Bronchus fibroblast of lung (primary cell): Measurements from ENCODE around the gene ING1.

- RAMPAGE, long total RNA, result no peak
These were observed 4.0 kb downstream of the COL4A2 start for GRCh38 chr13:110310936-110311555.

GRCh38 chr13:110331055-110331818 lies 24.2 kb downstream of the COL4A2 start:
- RAMPAGE, long total RNA, result no peak

GRCh38 chr13:110341045-110342219 lies 34.3 kb downstream of the COL4A2 start:
- RAMPAGE, long total RNA, result no peak

DNA sequence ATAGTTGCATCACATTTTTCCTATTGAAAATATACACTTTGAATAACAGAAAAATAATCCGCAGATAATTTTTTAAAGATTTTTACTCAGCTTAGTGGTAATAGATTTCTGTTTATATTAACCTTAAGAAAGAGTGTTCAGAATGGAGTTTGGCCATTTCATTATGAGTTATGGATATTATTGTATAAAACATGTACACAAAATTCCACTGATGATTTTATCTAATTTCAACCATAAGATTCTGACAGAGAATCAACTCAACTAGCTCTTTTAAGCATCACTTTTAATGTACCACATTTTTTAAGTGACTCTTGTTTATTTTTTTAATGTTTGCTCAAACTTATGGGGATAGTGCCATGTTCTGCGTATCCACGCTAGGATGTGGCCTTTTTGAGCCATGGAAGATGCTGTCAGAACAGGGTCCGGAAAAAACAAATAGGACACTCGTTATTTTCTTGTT lies 75.8 kb downstream of the COL4A2 start:
- RAMPAGE, long total RNA, result no peak

- RAMPAGE, long total RNA, result no peak
These were observed 114.0 kb downstream of the RAB20 start for GRCh38 chr13:110447402-110447951.

DNA sequence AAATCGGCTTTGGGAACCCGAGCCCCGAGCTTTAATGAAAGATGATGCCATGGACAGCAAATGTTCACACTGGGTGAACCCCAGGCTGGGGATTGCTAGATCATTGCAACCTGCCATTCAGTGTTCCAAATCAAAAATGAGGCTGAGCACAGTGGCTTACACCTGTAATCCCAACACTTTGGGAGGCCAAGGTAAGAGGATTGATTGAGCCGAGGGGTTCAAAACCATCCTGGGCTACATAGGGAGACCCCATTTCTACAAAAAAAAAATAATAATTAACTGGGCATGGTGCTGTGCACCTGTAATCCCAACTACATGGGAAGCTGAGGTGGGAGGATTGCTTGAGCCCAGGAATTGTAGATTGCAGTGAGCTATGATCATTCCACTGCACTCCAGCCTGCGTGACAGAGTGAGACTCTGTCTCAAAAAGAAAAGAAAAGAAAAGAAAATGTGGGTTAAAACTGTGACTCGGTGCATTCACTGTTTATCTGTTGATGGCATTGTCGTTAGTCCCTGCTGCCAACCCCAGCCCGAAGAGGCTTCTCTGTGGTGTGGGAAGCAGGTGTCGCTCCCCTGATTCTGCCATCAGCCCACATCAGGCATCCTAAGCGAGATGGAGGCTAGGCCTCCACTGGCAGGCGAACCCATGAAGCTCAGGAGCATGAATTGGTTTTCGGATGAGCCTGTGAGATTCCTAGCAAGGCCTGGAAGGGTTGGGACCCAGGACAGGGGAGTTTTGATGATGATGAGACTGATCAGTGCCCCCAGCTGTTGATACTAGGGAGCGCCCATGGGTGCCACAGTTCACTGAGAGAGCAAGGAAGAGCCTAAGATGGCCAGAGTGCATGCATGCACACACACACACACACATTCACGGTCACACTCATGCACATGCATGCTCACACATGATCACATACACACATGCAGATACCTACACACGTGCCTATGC lies 87.5 kb downstream of the RAB20 start:
- RAMPAGE, long total RNA, result no peak

- RAMPAGE, long total RNA, result no peak
These were observed 57.4 kb downstream of the RAB20 start for GRCh38 chr13:110504108-110504599.

DNA sequence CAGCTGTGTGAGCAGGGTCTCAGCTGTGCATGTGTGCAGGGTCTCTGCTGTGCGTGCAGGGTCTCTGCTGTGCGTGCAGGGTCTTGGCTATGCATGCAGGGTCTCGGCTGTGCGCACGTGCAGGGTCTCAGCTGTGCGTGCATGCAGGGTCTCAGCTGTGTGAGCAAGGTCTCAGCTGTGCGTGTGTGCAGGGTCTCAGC lies 42.4 kb downstream of the RAB20 start:
- RAMPAGE, long total RNA, result no peak

GRCh38 chr13:110529577-110530263 lies 31.8 kb downstream of the RAB20 start:
- RAMPAGE, long total RNA, result no peak

- RAMPAGE, long total RNA, result no peak
These were observed 20.4 kb downstream of the RAB20 start for GRCh38 chr13:110540672-110541955.

DNA sequence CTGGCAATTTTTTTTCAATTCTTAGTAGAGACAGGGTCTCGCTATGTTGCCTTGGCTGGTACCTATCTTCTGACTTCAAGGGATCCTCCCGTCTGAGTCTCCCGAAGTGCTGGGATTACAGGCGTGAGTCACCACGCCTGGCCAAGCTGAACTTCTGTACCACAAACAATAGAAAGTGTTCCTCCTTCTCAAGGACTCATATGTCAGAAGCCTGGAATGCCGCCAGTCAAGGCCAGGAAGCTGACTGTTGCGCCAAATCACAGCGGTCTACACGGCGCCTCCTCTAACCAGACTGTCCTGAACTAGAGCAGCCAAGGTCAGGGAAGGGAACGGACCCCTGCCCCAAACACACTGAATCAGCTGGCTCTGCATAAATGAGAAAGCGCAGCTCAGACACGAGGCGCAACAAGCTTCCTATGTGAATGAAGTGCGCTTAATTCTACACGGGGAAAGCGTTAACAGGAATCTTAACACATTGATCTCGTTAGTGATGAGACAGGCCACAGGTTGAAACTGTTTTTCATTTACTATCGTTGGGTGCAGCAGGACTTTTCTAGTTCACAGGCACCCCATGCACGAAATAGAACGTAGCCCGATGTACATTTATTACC lies 14.5 kb downstream of the RAB20 start:
- RAMPAGE, long total RNA, result no peak

- RAMPAGE, long total RNA, result no peak
These were observed 14.9 kb upstream of the NAXD start for GRCh38 chr13:110600455-110600825.

- RAMPAGE, long total RNA, result no peak
These were observed 29.2 kb downstream of the CARS2 start for GRCh38 chr13:110676533-110677384.

- RAMPAGE, long total RNA, result no peak
These were observed at the start of gene ING1 for GRCh38 chr13:110713603-110713927. ING1 (plus strand) TSS chr13:110713700.

DNA sequence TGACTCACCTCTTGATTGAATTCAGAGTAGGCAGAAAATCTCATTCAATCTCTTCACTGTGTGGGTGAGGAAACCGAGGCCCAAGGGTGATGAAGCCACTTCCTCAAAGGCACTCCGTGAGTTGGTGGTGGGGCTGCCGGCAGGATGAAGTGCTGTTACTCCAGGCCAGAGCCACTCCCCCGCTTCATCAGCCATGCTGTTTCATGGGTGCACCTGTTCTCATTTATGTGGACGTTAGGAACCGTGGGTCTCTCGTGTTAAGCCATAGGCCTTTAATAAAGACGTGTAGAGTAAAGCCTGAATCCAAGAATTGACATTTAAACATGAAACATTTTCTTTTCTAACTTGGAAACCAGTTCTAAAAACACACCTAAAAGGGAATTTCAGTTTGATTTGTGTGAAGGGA lies 13.3 kb downstream of the ING1 start:
- RAMPAGE, long total RNA, result no peak

DNA sequence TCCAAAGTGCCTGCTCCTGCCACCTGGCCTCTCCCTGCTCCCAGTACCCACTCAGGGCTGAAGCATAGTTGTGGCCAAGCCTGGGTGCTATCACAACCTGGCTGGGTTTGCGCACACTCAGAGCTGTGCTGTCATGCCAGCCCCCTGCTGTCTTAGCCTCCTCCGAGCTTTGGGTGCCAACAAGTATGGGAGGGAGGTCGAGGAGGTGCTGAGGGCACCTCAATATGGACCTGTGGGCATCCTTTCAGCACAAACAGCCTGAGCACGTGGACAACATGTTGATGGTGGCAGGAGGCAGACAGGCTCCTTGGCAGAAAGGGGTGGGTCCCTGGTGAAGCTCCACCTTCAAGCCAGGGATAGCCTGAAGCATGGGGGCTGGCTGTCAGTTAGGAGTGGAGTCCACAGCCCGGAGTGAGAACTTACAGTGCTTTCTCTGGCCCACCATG lies 79.6 kb downstream of the ING1 start:
- RAMPAGE, long total RNA, result no peak

GRCh38 chr13:110868763-110869109 lies 46.1 kb downstream of the ANKRD10 start:
- RAMPAGE, long total RNA, result no peak

GRCh38 chr13:110903765-110904527 lies 10.9 kb downstream of the ANKRD10 start:
- RAMPAGE, long total RNA, result no peak

DNA sequence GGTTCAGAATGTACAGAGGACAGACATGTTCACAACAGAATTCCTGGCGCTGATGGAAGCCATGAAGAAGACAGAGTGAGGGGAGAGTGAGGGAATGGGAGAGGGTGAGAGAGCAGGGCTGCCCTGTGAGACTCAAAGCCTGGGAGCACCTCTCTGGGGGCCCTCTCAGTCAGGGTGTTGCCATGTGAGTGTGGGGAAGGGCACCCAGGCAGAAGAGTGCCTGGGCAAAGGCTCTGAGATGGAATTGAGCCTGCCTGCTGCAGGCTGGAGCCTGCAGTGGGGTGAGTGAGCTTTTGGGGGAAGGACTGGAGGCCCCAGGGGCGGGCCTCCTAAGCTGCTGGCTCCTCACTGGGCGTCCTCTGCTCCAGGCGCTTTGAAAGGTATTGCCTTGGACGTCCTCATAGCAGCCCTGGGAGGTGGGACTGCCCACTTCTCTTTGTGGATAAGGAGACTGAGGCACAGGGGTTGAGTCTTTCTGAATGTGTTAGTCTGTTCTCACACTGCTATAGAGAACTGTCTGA lies 60.2 kb downstream of the ARHGEF7 start:
- RAMPAGE, long total RNA, result no peak

GRCh38 chr13:111231155-111231995 lies 89.1 kb upstream of the TEX29 start:
- RAMPAGE, long total RNA, result no peak